Tongue (tissue), 2 donors: ENCODE results near the gene SPATA18.

DNA sequence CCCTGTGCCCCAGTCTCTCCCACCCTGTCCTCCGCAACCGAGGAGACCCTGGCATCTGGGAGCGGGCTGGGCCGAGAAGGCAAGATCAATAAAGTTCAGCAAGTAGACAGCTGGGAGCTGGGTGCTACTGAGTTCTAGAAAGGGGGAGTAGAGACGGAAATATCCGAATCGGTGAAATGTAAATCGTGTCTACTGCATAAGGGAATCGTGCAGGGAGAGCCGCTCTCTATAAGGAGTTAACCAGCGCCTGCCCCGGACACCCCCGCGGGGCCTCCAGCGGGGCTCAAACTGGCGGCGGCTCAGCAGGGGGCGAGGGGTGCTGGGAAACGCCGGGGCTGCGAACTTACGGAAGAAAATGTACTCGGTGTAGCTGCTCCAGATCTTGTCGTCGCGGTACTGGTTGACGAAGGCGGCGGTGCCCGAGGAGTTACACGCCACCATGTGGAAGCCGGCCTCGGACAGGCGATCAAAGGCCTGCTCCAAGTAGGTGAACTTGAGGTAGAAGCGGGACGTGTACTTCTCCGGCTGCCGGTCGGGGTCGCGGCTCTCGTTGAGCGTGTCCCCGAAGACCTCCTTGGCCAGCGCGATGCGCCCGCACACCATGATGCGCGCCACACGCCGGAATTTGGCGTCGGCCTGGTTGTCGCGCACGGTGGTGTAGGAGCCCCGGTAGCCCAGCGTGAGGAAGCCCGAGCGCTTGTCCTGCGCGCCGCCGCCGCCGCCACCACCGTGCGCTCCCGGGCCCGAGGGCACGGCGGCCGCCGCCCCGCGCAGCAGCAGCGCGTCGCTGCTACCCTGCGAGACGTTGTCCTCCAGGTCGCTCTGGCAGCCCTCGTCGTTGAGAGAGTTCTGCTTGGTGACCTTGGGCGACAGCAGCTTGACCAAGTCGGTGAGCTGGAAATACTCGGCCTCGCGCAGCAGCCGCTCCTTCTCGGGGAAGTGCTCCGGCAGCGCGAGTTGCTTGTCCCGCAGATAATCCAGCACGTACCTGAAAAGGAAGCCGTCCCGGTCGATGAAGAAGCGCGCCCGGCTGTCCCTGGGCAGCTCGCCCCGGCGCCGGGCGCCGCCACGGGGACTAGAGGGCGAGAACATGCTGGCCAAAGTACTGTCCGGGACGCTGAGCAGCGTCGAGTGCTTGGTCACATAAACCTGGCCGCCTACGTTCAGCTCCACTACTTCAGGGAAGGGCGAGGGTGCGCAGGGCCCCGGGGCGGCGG lies 985 bp downstream of the KCTD8 start:
- RAMPAGE, long total RNA: no peak

GRCh38 chr4:44818136-44818362 lies 91.7 kb upstream of the GNPDA2 start:
- RAMPAGE, long total RNA: no peak

DNA sequence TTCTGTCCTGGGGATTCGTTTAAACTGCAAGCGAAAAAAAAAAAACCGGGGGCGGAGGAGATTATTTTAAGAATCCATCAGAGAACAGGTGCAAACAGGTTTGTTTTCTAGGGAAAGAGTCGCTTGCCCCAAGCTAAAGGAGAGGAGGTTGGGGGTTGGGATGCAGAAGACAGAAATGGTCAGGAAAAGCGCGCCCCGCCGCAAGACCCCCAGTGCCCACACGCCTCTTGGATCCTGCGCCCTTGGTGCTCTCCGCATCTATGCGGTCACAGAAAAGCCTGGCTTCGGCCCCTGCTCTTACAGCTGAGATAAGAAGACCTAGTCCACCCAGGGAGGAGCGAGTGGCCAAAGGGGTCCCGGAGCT lies 476 bp downstream of the GABRA4 start:
- RAMPAGE, long total RNA: no peak

DNA sequence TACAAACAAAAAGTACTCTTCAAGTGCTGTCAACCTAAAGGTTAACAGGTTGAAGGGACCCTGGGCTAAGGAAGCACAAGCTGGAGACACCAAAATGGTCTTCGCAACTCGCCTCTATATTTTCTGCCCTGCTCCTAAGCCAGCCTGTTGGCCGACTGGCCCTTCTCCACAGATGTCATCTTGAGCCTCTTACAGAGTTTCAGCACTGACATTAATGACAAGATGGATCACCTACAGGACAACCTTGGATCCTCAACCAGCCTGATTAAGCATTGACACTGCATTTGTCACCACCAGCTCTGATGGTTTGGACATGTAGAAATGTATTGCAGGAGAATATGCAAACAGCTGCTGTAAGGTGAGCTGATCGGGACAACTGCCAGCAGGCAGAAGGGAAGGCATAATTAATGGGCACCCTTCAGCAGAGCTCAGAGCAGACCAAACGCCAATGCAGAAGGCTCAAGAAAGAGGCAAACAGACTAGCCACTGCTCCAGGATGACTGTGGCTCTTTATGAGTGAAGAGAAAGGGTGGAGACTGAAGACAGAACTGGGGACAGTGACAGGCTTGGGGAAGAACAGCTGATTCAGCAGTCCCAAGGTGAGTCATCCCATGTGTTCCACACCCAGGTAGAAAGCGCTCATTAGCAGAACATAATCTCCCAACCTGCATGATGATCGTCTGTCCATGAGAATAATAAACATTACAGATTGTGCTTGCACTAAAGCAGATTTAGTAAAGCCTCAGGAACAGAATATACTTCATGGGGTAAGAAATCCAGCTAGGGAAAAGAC lies 6.8 kb downstream of the CORIN start:
- RAMPAGE, long total RNA: no peak

DNA sequence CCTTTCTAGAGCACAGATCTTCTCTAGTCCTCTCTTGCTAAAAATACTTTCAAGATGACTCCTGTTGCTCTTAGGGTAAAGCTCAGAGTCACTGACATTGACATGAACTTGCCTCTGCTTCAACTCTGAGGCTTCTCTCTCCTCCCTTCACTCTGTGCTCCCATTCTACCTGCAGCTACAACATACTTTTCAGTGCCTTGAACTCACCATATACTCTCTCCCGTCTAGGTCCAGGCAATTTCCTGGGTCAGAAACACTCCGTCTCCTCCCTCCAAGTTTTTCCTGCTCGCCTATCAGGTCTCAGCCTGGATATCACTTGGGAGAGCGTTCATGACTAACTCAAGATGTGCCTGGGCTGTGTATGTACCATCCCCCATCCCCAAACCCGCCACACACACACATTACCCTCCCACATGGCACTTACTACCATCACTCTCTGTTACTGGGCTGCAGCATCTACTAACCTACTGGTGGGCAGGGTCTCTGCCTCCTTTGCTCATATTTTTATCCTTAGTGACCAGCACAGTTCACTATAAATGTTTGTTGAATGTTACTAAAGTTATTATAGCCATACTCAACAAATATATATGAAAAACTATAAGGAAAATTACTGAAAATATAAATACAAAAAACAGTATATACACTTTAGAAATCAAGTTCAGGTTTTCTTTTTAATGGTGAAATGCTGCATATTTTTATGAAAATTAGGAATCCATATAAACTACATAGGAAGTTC lies 16.2 kb upstream of the TXK start:
- RAMPAGE, long total RNA: no peak

DNA sequence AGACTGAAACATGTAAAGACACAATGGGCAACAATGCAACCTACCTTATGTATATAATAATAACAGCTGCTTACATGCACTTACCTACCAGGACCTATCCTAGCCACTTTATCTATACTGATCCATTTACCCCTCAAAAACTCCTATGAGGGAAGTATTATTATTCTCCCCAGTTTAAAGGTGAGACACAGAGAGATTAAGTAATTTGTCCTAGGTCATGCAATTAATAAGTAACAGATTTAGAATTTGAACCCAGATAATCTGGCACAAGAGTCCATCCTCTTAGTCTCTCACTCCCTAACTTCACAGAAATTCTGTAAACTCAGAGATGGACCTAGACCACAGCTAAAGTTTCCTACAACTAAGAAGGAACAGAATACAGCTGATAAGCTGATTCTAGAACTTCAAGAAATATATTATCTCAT lies 58.7 kb downstream of the TEC start:
- RAMPAGE, long total RNA: no peak

DNA sequence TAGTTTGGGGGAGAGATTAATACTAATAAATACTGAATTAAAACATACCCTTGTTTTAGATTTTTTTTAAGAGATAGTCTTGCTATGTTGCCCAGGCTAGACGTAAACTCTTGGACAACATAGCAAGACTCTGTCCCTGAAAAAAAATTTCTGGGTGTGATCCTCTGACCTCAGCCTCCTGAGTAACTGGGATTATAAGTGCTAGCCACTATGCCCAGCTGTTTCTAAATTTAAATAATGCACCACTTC lies 56.0 kb downstream of the TEC start:
- RAMPAGE, long total RNA: no peak

- RAMPAGE, long total RNA: no peak
These were observed 563 bp upstream of the SLAIN2 start for GRCh38 chr4:48340591-48341341.

- RAMPAGE, long total RNA: no peak
These were observed 1.2 kb downstream of the OCIAD2 start for GRCh38 chr4:48905423-48905736.

- RAMPAGE, long total RNA: no peak
These were observed 3.0 kb upstream of the OCIAD2 start for GRCh38 chr4:48909512-48909990.

GRCh38 chr4:49494660-49495360 lies 508.7 kb downstream of the CWH43 start:
- RAMPAGE, long total RNA: no peak

- RAMPAGE, long total RNA: no peak
These were observed 12.8 kb downstream of the DCUN1D4 start for GRCh38 chr4:51855648-51856197.

- RAMPAGE, long total RNA: no peak
These were observed at the start of gene SPATA18 for GRCh38 chr4:52050996-52052301. Gene SPATA18 (plus strand): TSS chr4:52051304.

- RAMPAGE, long total RNA: start-site peak on the plus strand at chr4:52712464-52712505, 581 and 210 reads in 2 replicates
These were observed 38.8 kb downstream of the ERVMER34-1 start for GRCh38 chr4:52712087-52713088.

DNA sequence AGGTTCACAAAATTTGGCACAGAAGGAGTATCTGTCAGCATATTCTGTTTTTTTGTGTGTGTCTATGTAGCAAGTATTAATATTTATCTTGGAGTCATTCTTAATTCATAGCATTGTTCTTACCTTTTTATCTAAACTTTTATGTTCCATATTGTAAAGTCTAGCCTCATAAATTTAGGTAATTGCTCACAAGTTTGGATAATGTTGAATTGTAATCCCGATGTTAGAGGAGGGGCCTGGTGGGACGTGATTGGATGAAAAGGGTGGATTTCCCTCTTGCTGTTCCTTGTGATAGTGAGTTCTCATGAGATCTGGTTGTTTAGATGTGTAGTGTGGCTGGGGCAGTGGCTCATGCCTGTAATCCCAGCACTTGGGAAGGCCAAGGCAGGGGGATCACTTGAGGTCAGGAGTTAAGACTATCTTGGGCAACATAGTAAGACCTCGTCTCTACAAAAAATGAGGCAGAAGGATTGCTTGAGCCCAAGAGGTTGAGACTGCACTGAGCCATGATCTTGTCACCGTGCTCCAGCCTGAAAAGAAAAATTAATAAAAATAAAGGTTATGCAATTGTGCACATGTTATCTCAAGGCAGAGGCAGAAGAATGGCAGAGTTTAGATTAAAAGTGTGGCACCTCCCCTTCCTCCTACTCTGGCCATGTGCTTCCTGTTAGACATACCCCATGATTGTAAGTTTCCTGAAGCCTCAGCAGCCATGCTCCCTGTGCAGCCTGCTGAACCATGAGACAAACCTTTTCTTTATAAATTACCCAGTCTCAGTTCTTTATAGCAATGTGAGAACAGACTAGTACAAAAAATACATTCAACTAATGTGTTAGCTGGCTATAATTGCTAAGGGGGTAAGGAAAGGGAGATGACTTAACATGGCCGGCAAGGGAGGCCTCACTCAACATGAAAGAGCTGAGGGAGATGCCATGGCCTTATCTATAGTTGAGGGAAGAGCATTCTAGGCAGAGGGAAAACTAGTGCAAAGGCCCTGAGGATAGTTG lies 36.5 kb downstream of the ERVMER34-1 start:
- RAMPAGE, long total RNA: no peak

DNA sequence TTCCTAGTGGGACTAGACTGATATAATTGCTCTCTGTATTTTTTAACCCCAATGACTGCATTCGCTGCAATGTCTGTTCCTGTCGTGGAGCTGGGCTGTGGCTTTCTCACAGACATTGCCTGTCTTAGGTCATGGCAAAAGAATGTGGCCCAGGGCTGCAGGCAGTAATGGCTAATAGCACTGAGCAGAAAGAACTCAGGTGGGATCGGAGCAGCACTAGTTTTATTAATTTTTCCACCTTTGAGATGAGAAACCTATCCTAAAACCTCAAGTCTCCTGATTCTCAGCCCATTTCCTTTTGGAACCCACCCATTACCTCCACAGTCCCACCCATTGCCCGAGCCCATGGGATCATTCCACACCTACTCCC lies 23.8 kb upstream of the RASL11B start:
- RAMPAGE, long total RNA: no peak

DNA sequence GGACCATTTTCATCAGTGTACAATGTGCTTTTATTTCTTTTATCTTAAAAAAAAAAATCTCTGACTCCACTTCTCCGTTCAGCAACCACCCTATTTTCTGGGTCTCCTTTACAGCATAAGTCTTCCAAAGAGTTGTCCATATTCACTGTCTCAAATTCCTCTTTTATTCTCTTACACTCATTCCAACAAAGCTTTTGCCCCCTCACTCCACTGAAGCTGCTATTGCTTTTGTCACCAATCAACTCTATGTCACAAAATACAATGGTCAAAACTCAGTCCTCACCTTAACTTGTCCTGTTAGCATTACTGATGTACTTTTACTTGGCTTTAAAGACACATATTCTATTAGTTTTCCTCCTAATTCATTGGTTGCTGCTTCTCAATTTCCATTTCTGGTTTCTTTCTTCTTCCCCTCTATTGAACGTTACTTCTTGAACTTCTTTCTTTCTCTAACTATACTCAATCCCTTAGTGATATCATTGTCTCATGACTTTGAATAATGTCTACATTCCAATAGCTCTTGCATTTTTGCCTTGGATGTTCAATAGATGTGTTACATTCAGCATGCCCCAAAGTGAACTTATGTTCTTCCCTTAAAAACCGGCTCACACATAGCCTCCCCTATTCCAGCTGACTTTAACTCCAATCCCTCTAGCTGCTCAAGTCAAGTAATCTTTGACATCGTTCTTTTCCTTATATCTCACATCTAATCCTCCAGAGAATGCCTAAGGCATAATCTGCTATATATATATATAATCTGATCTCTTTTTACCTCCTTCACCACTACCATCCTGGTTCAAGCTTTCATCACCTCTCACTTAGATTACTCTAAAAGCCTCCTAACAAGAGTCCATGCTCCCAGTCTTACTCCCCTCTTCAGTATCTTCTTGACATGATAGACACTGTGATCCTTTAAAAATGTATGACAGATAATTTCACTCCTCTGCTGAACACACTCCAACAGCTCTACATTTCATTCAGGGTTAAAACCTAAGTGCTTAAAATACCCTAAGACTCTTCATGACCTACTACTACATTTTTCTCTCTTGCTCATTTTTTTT lies 232.9 kb downstream of the RASL11B start:
- RAMPAGE, long total RNA: no peak

- RAMPAGE, long total RNA: no peak
These were observed 83.6 kb downstream of the LNX1 start for GRCh38 chr4:53507393-53508436.

DNA sequence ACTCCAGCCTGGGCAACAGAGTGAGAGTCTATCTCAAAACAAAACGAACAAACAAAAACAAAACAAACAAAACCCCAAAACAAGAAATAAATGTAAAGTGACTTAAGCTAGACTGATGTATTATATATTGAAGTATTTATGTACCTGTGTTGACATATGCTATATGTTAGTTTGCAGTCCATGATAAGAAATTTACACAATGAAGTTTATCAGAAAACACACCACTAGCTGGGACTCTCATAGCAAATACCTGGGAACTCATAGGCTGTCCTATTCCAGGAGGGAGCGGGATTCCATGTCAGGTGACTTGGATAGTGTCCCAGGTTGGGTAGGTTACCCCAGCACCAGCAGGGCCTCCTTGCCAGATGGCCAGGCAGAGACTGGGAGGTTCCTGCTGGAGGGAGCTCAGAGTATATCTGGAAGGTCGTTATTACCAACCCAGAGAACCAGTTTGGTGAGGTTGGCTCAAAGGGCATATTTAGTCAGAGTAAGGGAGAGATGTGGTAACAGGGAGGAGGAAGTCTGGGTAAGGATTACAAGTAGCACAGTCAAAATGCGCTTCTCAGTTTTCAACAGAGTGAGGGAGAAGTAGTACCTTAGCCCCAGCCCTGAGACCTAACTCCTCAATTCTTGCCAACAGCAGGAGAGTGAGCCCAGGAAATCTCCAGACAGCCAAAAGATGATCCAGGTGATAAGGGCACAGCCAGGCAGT lies 53.2 kb upstream of the LNX1 start:
- RAMPAGE, long total RNA: no peak

- RAMPAGE, long total RNA: no peak
These were observed 61.2 kb upstream of the LNX1 start for GRCh38 chr4:53652355-53652923.